Bronchus fibroblast of lung (primary cell): Measurements from ENCODE around the gene CCT6A.

- RAMPAGE, long total RNA = no peak
These were observed 81.5 kb downstream of the EGFR start for GRCh38 chr7:55100085-55100974.

GRCh38 chr7:55130389-55131285 lies 111.8 kb downstream of the EGFR start:
- RAMPAGE, long total RNA = no peak

- RAMPAGE, long total RNA = no peak
These were observed 158.7 kb downstream of the EGFR start for GRCh38 chr7:55177508-55178013.

GRCh38 chr7:55178544-55179151 lies 159.8 kb downstream of the EGFR start:
- RAMPAGE, long total RNA = no peak

- RAMPAGE, long total RNA = no peak
These were observed 171.6 kb downstream of the EGFR start for GRCh38 chr7:55190347-55190873.

DNA sequence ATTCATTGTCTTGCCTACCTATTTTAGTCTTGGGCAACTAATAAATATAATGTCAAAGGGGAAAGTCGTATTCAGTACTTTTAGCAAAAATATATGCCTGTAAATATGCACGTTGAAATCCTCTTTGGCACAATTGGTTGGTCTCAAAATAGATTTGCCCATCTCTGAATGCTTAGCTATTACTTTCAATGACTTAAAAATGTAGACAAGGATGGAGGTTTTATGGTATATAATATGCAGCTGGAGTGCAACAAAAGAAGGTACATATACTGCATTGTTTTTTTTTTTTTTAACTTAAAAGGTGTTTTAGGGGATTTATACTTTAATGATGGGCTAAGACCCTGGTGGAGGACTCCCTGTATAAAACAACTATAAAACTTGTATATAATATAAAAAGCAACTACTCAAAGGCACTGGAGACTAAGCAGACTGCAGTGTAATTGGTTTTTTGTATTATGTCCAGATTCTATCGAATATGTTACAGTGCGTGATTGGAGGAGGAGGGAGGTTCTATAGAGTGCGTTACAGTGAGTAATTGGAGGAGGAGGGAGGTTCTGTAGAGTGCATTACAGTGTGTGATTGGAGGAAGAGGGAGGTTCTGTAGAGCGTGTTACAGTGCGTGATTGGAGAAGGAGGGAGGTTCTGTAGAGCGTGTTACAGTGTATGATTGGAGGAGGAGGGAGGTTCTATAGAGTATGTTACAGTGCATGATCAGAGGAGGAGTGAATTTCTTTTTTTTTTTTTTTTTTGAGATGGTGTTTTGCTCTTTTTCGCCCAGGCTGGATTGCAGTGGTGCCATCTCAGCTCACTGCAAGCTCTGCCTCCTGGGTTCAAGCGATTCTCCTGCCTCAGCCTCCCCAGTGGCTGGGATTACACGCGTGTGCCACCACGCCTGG lies 15.2 kb downstream of the LANCL2 start:
- RAMPAGE, long total RNA = no peak

DNA sequence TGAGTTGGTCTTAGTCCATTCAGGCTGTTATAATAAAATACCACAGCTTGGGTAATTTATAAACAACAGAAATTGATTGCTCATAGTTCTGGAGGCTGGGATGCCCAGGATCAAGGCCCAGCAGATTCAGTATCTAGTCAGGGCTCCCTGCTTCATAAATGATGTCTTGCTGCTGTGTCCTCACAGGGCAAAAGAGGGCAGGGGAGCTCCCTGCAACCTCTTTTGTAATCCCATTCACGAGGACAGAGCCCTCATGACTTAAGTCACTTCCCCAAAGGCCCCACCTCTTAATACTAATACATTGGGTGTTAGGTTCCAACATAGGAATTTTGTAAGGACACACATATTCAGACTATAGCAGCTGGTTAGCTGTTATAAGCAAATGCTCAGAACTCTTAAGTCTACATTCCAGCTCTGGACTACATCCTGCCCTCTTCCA lies 63.0 kb downstream of the VOPP1 start:
- RAMPAGE, long total RNA = no peak

GRCh38 chr7:55534952-55535998 lies 37.0 kb downstream of the VOPP1 start:
- RAMPAGE, long total RNA = no peak

GRCh38 chr7:55539426-55539904 lies 32.8 kb downstream of the VOPP1 start:
- RAMPAGE, long total RNA = no peak

GRCh38 chr7:55552209-55553545 lies 19.6 kb downstream of the VOPP1 start:
- RAMPAGE, long total RNA = no peak

DNA sequence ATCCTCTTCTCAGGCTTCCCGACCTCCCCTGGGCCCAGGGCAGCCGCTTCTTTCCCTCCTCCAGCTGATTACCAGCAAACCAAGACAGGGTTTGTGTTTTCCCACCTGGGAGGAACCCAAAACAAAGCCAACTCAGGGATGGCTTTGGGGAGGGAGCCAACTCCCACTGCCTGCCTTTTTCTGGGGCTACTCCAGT lies 116.4 kb upstream of the VOPP1 start:
- RAMPAGE, long total RNA = no peak

DNA sequence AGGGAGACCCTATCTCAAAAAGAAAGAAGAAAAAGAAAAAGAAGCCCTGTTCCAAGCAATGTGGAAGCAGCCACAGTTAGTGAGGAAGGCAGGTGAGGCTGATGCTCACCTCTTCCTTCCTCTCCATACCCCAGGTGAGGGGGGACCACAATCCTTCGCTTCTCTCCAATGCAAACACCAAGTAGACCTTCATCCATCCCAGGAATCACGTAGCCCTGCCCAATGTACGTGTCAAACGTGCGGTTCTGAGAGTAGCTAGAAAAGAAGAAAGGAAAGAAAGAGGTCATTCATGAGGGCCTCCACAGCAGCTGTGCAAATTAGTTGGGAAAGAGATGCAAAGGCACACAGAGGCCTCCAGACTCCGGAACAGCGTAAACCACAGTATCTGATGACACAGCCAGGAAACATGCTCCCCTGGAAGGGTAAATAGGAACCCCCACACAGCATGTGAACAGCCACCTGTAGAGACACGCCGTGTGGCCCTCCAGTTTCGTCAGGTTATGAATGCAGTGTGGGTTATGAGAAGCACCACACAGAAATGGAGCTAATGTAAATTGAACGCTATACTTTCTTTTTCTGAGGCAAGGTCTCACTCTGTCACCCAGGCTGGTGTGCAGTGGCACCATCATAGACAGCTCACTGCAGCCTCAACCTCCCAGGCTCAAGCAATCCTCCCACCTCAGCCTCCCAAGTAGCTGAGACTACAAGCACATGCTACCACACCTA lies 126.8 kb upstream of the VOPP1 start:
- RAMPAGE, long total RNA = no peak

- RAMPAGE, long total RNA = no peak
These were observed 24.5 kb downstream of the ZNF713 start for GRCh38 chr7:55911642-55912175.

GRCh38 chr7:55965852-55966365 lies 1.5 kb downstream of the NIPSNAP2 start:
- RAMPAGE, long total RNA = no peak

DNA sequence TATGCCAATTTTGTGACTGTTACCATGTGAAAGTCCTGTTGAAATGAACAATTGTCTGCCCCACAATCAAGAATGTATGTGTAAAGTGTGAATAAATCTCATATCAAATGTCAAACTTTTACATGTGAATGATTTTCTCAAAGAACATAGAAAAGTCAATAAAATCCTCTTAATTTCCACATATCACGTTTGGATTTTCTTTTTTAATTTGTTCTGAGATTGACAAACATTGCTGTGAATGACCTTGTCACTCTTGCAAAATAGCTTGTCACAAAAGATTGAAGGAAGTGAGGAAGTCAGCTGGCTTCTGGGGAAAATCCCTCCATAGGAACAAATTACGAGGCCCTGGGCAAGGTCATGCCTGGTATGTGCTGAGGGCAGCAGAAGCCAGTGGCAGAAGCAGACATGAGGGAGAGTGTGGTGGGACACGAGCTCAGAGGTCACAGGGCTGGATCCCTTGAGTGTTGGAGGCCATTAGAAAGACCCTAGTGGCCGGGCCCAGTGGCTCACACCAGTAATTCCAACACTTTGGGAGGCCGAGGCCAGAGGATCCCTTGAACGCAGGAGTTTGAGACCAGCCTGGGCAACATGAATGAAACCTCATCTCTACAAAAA lies 35.7 kb downstream of the NIPSNAP2 start:
- RAMPAGE, long total RNA = no peak

DNA sequence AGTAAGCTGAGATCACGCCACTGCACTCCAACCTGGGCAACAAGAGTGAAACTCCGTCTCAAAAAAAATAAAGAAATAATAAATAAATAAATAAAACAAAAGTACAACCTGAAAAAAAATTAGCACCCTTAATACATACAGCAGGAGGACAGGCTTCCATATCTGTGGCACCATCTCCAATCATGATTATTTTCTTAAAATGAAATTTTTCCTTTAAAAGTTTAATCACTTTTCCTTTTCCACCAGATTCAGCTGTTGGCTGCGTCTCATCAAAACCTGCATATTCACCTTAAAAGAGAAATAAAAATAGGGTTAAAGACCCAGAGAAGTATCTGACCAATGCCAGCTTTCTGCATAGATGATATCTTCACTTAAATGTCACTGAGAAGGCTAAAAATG lies 36.4 kb downstream of the PSPH start:
- RAMPAGE, long total RNA = no peak

DNA sequence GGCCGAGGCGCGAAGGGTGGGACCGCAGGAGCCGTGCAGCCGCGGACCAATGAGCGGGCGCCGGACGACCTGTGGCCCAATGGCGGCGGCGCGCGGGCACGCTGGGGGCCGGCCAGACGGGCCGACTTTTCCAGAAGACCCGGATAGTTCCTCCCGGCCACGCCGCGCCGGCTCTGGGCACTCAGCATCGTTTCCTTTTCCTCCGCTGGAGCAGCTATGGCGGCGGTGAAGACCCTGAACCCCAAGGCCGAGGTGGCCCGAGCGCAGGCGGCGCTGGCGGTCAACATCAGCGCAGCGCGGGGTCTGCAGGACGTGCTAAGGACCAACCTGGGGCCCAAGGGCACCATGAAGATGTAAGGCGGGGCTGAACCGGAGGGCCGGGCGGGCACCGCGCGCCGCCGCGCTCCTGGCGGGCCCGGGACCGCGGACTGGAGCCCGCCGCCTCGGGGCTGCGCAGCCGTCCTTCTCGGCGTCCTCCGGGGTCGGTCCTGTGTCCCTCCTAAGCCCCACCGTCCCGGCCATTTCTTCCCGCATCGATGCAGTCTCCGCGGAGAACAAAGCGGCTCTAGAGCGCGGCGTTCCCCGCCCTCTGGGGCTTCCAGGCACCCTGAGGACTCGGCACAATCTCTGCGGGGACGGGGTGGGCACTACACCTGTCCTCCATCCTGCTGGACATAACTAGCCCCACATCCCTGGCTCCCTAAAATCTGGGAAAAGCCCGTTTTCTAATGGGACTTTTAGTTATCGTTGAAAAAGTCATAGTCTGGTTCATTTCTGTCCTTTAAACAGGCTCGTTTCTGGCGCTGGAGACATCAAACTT lies at the start of gene CCT6A:
CCT6A (plus strand) TSS at position 133 of the 820 bp plus-strand sequence.
- RAMPAGE, long total RNA = start-site peak on the plus strand centred at position 160 of the sequence, 90 bp wide, 2,296 and 1,985 reads in 2 replicates

- RAMPAGE, long total RNA = no peak
These were observed 994 bp downstream of the CCT6A start for GRCh38 chr7:56052453-56053065.

DNA sequence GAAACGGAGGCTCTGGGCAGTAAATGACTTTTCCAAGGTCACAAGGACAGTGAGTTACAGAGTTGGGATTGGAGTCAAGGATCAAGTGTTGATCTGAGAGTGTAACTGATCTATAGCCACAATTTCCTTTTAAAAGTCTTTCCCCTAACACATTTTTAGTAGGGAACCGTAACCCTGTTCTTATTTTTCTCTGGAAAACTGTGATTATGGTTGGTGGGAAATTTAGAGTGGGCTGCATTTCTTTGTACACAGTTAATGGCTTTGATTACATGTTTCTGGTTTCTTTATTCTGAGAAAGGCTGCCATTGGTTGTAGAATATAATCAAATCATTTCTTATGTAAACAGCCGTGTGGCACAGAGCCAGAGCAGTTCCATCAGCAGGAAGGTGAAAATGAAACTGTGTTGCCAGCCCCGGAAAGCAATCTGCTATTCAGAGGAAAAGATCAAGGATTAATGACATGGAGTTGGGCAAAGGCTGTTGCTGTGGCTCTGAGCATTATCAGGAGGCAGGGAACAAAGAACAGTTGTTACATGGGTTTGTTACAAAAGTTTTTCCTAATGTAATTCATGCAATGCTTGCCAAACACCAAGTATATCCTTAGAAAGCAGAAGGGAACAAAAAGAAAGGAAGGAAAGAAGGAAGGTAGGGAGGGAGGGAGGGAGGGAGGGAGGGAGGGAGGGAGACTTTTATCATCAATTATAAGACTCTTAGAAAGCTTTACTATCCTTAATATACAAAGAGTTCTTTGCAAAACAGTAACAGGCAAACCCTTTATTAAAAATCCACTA lies 74.2 kb upstream of the ZNF716 start:
- RAMPAGE, long total RNA = no peak

GRCh38 chr7:57868389-57869096 lies 418.6 kb downstream of the ZNF716 start:
- RAMPAGE, long total RNA = no peak